Iris pigment epithelial cell (primary cell): ENCODE measurements around a stretch of chr6.

GRCh38 chr6:136069012-136069729 is 180.9 kb downstream of the MTFR2 start:
- RRBS, result no CpG with 5 or more reads among the region's 3 CpGs

DNA sequence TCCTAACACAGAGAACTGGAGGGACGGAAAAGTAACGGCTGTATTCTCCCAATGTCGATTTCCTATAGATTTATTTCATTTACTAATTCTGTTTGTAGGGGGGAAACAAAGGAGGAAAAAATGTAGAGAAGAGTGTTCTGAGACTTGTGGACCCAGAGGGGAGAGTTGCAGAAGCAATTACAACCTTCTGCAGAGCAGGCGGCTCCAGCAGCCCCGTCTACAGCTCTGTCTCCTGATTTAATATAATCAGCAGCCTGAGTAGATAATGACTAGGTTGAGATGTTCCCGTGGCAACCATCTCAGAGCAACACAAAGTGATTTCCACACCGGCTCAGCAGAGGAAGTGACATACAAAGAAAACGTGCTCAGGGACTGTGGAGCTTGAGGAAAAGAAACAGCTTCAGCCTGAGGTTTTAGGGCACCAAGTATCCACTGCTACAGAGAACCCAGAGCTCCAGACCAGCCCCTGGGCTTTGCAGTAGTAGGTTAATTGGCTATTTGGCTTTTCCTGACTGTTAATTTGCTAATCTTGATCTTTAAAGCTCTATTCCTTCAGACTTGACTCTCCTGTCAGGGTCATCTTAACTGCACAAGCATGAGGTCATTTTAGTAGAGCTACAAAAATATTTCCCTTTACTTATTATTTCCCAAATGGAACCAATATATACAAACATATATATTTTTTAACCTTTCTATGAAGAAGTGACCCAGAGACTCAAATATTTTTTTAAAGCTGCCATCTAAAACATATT is 136.3 kb downstream of the MTFR2 start:
- RRBS, result no CpG with 5 or more reads among the region's 8 CpGs

- RRBS, result no CpG with 5 or more reads among the region's 4 CpGs
These were observed 2.5 kb upstream of the MTFR2 start for GRCh38 chr6:136252662-136253054.

GRCh38 chr6:136325885-136326615 is 36.4 kb upstream of the BCLAF1 start:
- RRBS, result no CpG with 5 or more reads among the region's 10 CpGs

DNA sequence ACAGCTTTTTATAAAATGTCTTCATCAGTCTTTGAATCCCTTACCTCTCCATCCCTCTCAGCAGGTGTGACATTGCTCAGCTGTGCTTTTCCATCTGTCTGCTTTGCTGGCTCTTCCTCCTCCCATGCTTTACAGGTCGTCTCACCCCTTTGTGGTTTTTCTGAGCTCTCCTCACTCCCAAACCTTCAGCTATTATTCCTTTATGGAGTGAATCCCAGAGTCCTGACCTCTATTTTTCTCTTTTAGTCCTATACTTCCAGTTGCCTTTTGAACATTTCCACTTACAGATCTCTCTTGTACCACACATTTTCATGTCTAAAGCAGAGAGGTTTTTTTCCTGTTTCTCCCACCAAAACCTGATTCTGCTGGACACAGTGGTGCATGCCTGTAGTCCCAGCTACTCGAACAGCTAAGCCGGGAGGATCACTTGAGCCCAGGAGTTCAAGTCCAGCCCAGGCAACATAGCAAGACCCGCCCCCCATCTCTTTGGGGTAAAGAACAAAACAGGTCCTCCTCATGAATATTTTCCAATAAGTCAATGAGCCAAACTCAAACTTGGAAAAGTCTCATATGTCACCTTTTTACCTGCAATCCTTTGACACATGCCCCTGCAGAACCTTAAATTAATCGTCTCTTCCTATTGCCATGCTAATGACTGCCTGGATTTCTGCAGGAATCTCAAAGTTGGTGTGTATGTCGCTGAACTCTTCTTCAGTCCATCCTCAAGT is 5.6 kb downstream of the MAP7 start:
- RRBS, result no CpG with 5 or more reads among the region's 6 CpGs

DNA sequence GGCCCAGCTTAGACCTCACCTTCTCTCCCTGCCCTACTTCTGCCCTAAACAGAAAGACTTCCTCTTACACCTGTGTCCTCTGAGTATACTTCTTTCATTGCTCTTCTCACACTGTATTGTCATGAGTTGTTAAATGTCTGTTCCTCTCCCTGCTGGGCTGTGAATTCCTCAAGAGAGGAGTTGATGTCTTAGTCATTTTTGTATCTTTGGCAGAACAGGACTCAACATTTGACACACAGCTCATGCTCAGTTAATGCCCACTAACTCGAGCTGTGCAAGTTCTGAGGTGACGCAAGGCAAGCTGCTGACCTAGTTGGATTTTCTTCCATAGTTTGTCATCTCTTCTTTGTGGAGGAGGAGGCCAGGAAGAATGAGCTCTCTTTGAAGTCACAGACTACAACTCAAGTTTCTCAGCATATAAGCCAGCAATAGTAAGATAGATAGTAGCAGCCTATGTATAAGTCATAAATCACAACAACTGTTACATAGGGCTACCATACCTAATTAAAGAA is 90.3 kb upstream of the MAP7 start:
- RRBS, result no CpG with 5 or more reads among the region's 2 CpGs

- RRBS, result no CpG with 5 or more reads among the region's 4 CpGs
These were observed 96.2 kb downstream of the MAP3K5 start for GRCh38 chr6:136695917-136696558.

DNA sequence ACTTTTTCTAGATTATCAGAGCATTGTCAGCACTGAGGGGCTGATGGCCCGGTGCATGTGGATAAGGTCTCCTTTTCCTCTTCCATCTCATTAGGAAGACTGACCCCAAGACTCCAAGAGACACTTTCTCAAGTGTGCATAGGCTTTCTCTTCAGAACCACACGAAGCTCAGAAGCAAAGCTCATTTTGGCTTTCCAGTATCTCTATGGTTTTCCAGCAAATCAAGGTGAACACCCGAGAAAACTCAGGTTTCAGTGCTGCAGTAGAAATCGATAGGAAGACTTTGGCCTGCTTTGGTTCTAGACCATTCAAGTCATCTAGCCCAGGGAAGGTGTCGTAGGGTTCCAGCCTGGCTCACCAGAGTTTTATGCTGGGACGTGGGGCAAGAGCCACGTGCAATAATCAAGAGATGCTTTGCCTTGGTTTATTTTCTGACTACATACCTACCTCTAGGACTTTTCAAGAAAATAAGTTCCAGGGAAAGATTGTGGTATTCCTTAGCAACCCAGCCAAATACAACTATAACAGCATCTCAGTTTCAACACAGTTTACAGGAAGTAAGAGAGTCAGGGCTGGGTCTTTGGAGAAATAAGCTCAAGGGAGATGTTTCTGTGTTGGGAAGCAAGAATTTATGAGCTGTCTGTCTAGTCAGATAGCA is 35.4 kb downstream of the MAP3K5 start:
- RRBS, result no CpG with 5 or more reads among the region's 7 CpGs

DNA sequence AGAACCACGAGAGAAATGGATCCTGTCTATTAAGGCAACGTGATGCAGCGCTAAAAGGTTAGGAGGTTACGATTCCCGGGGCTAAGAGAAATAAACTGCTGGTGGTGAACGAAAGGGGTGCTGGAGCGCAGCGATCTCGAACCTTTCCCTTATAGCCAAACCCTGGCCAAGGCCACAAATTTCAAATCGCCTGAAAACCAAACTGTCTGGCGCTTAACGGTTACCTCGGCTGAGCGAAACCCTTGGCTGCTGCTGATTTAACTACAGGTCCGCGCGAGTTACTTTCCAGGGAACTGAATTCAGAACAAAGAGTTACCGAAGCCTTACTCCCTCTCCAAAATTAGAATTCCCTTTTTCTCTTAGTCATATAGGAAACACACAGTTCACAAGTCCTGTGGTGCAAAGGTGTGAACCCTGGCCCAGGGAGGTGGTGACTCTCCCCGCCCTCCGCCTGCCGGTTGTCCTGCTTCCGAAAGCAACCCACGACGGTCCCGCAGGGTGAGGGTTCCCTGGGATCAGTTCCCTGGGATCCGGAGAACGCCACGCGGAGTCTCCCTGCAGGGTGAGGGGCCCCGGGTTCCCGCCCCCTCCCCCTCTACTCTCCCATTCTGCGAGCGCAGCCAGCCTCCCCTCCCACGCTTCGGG is 1.2 kb upstream of the SLC35D3 start:
- RRBS, result 2% methylated on average over 9 of the region's 35 CpGs

DNA sequence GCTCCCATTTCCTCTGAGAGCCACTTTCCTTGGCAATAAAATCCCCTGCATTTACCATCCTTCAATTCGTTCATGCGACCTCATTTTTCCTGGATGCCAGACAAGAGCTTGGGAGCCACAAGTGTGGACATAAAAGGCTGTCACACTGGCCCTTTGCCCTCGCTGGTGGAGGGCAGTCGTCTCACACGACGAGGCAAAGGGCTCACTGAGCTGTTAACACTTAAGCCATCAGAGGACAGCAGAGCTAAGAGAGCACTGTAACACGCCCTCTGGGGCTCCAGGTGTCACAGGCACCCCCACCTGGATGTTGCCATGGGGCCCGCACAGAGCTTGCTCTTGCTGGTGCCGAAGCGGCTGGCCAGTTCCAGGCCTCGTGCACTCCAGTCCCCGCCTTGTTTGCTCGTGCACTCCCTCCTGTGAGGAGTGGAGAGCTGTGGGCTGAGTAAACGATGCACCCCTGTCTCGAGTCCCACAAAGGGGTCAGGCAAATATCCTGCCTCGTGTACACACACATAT is 37.3 kb downstream of the SLC35D3 start:
- RRBS, result no CpG with 5 or more reads among the region's 16 CpGs

- RRBS, result no CpG with 5 or more reads among the region's 4 CpGs
These were observed 42.2 kb downstream of the SLC35D3 start for GRCh38 chr6:136964248-136964850.

DNA sequence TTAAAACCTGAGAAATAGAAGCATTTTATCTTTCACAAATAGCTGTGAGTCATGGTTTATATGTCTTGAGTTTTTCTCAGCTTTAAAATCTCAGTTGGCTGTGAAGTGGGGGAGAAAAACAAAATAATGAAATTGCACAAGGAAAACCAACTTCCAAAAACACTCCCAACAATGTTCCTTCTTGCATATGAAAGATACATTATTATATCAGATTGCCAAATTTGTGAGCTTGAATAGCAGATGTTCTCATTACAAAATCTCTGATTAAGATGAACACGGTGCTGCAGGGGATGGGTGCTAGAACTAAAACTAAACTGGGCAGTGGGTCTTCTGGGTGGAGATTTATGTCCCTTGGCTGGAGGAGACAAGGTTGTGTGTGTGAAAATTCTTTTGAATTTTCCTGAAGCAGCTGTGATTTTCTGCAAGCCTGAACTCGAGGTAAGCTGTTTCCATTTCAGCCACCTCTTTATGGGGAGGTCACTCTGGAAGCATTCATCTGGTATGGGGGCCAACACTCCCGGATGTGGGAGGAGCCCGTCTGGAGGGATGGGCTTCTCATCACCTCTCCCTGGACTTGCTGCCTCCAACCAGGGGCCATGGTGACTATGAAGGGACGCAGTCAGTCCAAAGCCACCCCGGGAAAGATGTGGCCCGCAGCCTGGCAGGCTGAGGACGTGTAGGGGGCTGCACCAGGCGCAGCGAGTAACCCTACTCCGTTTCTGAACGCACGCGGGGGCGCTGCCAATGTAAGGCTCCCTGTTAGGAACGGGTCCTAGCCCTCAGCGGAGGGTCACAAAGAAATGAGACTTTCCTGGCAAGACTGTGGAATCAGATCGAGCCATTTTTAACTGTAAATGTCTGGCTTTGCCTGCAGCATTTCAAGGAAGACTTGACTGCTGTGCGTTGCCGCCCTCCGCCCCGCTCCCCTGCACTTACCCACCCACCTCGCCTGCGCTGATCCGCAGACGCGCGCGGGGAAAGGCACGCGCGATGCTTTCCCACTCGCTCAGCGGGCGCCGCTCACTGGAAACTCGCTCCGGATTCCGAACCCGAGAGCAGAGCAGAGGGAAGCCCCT is 55.3 kb downstream of the IL20RA start:
- RRBS, result no CpG with 5 or more reads among the region's 40 CpGs

DNA sequence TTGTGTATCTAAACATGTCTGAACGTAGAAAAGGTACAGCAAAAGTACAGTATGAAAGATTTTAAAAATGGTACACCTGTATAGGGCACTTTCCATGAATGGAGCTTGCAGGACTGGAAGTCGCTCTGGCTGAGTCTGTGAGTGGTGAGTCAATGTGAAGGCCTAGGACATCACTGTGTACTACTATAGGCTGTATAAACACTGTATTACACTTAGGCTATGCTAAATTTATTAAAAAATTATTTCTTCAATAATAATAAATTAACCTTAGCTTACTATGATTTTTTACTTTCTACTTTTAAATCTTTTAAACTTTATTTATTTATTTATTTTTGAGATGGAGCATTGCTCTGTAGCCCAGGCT is 678 bp upstream of the IL20RA start:
- RRBS, result no CpG with 5 or more reads among the region's 2 CpGs

GRCh38 chr6:137353749-137354490 is 134.7 kb upstream of the IFNGR1 start:
- RRBS, result no CpG with 5 or more reads among the region's 8 CpGs

DNA sequence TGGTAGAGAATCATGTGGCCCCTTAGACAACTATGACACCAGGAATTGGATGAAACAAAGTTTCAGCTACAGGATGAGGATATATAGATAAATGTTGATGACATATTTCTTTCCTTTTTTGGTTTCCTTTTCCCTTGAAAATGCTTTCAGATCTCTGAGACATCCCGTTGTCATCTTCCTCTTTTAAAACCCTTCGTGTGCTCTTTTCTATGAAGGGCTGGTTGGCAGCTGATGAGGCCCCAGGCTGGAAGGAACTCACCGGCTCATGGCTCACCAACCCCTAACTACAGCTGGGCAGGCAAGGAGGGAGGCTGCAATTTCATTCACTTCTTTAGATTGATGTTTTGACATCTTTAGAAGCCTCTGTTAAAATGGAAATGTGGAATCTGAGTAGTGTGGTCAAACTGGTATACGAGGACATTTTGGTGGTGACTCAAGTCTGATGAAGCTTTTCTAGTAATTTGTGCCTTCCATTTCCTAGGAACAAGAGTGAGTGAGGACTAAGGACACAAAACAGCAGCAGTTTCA is 167.8 kb upstream of the TNFAIP3 start:
- RRBS, result no CpG with 5 or more reads among the region's 4 CpGs

- RRBS, result no CpG with 5 or more reads among the region's 6 CpGs
These were observed 151.4 kb upstream of the TNFAIP3 start for GRCh38 chr6:137715493-137716270.

DNA sequence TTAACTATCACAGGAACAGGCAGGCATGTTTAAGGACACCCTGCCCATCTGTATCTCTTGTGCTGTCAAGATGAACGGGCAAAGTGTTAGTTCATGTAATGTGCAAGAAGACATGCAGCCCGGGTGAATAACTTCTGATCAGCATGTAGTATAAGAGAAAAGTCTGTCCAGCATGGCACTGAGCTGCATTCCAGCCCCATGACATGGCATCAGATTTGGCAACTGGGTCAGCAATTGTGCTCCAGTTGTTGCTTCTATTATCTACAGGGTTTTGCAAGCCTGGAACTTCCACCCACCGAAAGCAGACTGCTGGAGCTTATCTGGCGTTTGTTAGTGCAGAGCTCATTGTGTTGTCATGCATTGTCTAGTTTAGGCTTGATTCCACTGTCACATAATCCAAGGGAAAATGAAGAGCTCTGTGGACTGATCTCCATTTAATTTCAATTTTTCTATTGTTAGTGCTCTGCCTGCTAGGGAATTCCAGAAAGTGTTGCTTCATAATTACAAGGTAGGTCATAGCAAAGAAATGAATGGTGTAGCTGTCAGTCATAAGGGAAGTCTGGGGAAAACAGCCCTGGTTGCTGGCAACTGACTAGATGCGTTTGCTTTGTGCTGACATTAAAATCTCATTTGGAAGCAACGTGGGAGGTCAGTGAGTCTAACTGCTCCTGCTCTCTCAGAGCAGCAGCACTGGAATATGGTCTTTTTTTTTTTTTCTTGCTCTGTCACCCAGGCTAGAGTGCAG is 138.2 kb upstream of the TNFAIP3 start:
- RRBS, result no CpG with 5 or more reads among the region's 6 CpGs

DNA sequence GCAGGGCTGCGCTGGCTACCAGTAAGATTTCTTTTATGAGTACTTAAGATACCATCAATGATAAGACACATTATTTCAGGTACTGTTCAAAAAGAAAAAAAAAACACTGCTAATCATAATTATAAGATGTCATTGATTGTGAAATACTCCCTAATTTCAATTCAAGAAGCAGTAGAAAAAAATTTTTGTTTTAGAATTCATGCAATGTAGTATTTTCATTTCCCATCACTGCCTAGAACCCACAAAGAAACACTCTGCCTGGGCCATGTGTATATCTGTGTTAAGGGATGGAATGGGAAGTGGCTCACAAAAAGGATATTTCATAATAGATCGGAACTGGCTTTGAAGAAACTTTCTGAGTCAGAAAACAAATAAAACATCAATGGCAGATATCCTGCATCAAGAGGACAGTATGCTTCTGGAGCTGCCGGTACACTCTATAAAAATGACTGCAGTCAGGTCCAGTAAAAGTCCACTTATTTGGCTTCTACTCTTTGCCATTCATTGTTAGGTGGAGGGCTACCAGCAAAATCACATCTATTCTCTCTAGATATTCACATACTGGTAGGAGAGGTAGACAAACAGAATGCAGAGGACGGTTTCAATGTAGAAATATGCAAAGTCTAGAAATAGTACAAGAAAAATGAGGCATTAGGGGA is 135.0 kb upstream of the TNFAIP3 start:
- RRBS, result no CpG with 5 or more reads among the region's 4 CpGs

DNA sequence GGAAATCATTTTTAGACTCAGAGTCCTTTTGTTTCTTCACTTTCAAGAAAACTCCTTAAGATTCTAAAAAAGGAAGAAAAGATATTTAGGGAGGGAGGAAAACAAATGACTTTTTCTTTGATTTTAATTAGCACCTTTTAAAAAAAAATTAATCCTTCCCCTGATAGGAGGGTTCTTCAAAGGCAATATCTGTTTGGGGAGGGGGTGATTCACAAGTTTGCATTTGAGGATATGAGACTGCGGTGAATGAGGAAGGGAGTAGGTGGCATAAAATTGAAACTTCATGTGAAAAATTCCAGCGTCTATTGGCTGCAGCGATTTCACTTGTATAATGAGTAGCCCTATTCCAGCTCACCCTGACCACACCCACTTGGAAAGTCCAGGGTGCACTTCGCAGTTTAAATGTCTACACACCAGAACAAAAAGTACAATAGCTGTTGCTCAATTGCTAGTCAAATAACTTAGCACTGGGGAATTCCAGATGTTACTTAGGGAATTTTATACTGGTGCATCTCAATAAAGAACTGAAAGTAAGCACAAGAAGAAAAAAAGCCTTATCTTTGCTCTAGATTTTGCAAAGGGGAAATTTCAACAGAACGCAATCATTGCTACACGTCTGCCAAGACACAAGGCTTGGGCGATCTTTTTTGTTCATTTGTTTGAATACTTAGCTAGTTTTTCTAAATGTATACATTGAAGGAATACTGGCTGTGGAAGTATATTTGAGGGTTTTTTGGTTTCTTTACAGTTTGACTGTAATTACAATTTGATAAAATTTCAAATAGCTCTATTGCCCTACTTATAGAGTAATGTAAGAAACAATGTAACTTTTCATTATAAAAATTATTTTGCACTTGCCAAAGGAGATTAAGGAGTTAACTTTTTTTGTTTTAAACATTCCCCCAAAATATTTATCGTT is 6.3 kb downstream of the TNFAIP3 start:
- RRBS, result no CpG with 5 or more reads among the region's 8 CpGs

GRCh38 chr6:137927778-137928100 is 60.7 kb downstream of the TNFAIP3 start:
- RRBS, result no CpG with 5 or more reads among the region's 7 CpGs